Peyer's patch (tissue), 4 donors: ENCODE results near the gene ADIPOR2.

DNA sequence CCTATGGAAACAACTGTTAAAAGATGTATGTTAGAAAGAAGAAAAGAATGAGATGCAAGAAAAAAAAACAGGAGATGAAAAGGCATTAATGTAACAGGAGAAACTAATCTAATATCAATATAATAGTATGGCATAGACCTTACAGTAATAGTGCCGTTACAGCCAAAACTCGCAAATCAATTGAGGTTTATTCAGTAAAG lies 138.7 kb downstream of the ERC1 start:
- PRO-cap = no peak
- RAMPAGE, long total RNA, 4 experiments = no peak in any of the 4 experiments

DNA sequence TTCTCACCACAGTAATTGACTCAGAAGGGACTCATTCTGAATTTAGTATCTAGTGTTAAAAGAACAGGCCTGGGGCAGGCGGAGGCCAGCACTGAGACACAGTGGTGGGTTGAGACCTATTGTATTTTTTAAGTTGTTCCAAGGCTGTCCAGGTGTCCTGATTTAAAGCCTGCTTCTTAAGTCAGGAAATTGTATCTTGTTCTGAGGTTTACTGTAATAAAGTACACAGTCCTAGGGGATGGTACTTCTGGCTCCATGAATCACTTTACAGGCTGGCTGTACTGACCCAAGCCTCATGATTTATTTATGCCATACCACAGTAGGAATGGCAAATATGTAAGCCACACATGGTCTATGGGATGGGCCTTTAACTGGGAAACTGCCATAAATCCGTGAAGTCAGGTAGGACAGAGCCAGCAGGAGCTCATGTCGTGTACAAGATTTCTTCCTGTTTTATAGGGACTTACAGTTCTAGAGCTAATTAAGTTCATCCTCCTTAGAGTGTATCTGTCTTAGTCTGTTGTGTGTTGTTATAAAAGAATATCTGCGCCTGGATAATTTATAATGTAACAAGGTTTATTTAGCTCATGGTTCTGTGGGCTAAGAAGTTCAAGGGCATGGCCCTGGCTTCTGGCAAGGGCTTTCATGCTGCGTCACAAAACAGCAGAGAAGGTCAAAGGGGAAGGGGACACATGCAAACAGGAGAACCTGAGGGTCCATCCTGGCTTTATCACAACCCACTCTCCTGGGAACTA lies 244.0 kb downstream of the FBXL14 start:
- PRO-cap = no peak
- RAMPAGE, long total RNA, 4 experiments = start-site peak on the plus strand in 1 of 4 experiments, centred at position 478 of the sequence, 9 reads per replicate

DNA sequence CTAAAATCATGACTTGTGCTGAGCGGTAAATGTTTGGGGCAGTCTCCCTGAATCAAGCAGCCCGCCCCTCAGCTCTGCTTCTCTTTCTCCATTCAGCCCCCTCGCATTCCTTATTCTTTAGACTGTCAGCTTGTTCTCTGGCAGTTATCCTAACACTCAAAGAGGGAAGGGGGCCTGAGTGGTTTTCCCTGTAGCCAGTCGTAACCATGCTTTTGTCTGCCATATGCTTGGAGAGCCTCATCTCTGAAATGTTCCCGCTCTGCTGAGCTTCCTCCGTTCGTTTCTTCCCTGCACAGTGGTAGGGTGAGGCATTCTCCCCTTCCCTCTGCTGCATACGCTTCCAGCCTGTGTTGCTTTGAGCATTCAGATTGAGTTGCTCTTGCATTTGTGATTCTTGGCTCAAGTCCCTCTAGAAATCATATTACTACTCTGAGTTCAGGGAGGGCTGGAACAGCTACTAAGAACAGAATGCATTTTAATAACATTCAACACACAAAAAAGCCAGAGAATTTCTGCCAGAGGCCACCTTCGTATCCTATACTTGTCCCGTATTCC lies 119.7 kb downstream of the FBXL14 start:
- PRO-cap = no peak
- RAMPAGE, long total RNA, 4 experiments = no peak in any of the 4 experiments

DNA sequence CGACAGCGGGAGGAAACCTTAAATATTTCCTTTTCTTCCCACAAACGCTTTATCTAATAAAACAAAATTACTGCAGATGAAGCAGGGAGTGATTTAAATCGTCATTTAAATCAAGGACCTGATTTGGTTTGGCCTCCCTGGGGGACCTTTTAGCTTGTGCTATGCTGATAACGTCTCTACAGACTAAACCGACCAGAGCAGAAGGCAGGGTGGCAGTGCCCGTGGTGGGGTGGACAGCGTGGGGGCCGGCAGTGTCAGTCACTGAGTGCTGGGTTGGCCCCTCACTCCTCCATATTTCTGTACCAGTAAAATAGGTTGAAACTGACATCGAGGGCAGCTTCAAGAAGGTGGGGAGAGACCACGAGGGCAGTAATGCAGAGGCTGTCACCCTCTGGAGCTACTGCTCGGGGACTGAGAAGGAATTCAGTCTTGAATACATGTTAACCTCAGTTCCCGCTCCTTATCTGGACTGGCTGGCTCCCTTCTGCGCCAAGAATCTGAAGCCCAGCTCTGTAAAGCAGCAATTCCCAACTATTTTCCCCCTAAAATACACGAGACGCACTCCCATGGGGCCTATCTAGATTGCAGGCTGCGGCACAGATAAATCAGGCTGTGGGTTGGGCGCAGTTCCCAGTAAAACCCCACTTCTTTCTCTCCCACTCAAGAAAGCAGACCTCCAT lies 18.2 kb downstream of the FBXL14 start:
- PRO-cap = no peak
- RAMPAGE, long total RNA, 4 experiments = no peak in any of the 4 experiments

DNA sequence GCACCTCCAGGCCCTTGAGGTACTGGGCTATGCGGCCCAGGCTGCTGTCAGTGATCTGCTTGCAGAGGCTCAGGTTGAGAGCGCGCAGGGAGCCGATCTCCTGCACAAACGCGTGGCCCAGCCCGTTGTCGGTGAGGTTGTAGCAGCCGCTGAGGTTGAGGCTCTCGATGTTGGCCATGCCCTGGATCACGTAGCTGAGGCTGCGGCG lies 852 bp downstream of the FBXL14 start:
- PRO-cap = no peak
- RAMPAGE, long total RNA, 4 experiments = no peak in any of the 4 experiments

DNA sequence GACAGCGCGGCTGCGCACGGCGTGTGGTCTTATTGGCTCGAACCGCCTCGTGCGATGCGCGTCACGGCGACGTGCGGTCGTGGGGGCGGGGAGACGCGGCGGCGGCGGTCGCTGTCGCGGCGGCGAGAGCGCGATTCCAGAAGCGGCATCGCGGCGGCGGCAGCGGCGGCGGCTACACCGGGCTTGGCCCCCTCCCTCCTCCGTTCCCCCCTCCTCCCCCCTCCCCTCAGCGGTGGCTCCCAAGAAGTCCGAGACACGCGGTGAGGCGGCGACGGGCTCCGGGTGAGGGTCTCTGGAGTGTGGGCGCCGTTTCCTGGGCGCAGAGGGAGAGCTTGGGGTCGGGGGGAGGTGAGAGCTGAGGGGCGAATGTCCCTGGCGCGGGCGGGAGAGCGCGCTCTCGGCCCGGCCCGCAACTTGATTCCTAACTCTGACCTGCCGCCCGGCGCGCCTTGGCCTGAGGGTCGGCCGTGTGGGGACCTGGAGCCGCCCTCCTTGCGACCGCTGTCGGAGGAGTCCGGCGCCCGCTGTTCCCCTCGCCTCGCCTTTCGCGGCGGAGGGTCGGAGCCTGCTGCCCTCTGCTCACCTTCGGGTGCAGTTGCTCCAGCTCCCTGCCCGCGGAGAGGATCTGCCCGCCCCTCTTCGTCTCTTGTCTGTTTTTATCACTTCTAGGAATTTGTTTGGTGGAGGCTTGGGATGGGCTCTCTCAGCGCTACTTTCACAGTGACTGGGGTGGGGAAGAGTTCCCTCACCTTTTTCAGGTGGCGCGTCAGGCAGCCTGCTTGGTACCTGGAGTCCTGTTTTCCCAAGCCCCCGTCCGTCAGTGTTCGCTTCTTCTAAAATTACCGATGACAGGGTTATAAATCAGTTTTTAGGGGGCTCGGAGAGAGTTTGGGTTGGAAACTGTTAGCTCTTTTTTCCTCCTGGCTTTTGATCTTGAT lies at the start of gene ADIPOR2:
Gene ADIPOR2, plus strand, starts transcription at position 139 of the 938 bp plus-strand sequence.
- PRO-cap = bidirectional peak, plus-strand start at position 139 of the sequence, minus-strand start outside the sequence; unidirectional peak, minus-strand start at position 726 of the sequence
- RAMPAGE, long total RNA, 4 experiments = no peak in any of the 4 experiments

DNA sequence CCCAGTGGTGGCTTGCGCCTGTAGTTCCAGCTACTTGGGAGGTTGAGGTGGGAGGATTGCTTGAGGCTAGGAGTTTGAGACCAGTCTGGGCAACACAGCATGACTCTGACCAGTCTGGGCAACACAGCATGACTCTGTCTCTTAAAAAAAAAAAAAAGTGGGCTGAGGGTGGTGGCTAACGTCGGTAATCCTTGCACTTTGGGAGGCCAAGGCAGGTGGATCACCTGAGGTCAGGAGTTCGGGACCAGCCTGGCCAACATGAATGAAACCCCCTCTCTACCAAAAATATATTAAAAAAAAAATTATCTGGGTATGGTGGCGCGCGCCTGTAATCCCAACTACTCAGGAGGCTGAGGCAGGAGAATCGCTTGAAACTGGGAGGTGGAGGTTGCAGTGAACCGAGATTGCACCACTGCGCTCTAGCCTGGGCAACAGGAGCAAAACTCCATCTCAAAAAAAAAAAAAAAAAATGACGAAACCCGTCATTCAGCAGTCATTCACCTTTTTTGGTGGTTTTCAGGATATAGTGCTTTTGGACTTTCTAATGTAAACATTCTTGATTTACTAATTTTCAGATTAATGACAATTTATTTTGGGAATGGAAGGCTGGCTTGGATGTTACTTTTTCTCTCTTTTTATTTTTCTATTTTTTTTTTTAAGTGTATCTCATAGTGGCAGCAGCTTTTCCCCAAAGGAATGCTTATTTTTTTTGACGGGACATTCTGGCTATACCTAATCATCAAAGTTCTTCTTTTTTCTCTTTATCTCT lies 4.5 kb downstream of the ADIPOR2 start:
- PRO-cap = no peak
- RAMPAGE, long total RNA, 4 experiments = no peak in any of the 4 experiments

GRCh38 chr12:1794354-1794940 lies 25.9 kb upstream of the LRTM2 start:
- PRO-cap = no peak
- RAMPAGE, long total RNA, 4 experiments = no peak in any of the 4 experiments

GRCh38 chr12:1842313-1842817 lies 22.0 kb downstream of the LRTM2 start:
- PRO-cap = no peak
- RAMPAGE, long total RNA, 4 experiments = no peak in any of the 4 experiments

DNA sequence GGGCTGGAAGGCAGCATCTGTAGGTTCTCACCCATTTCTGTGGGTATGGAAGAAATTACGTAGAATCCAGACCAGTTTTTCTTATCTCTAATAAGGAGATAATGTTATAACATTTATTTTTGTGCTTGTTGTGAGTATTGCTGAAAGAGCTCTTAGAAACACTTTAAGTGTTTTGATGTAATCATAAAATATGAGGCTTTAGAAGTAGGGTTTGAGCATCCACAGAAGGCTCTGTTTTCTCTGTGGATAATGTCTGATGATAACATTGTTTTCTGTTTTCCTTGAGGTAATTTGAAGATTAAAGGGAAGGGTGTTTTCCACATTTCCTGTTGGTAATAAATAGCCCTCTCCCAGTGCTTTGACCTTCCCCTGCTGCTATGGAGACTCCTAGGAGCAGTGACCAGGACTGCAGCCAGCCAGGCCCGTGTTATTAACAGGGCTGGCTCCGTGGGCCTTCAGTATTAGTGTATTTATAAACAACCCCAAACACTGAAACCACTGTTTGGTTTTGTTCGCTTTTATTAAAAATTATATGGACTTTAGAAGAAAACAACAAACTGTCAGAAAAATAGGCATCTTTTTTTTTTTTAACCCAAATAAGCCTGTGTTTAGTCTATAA lies 9.6 kb upstream of the DCP1B start:
- PRO-cap = no peak
- RAMPAGE, long total RNA, 4 experiments = no peak in any of the 4 experiments

GRCh38 chr12:2034573-2035359 lies 18.0 kb upstream of the CACNA1C start:
- PRO-cap = unidirectional peak, plus-strand start at chr12:2035156
- RAMPAGE, long total RNA, 4 experiments = no peak in any of the 4 experiments

- PRO-cap = no peak
- RAMPAGE, long total RNA, 4 experiments = start-site peak on the plus strand in 1 of 4 experiments, at chr12:2124551-2124665 at its widest, 8 reads per replicate
Observed at GRCh38 chr12:2124387-2125011, 71.7 kb downstream of the CACNA1C start.

DNA sequence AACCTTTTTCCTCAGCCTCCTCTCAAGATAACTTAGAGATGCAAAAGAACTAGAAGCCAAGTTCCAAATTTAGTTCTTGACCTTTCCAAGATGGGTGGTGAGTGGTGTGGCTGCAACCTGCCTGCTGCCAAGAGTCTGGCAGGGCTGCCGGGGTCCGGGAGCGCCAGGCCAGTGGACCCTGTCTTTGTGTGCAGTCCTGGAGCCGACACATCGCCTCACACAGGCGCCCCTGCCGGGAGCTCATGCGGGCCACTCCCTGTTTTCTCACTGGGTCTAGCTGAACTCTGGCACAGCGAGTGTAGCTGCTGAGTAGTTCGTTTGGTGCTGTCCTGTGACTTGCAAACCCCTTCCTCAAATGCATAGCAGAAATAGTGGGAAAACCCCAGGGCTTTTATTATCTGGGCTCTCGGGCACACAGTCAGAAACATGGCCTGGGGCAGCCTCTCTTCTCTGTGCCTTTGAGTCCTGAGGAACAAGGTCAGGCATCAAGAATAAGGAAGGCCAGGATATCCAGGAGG lies 85.0 kb downstream of the CACNA1C start:
- PRO-cap = unidirectional peak, minus-strand start at position 212 of the sequence
- RAMPAGE, long total RNA, 4 experiments = no peak in any of the 4 experiments

GRCh38 chr12:2156500-2157216 lies 103.9 kb downstream of the CACNA1C start:
- PRO-cap = no peak
- RAMPAGE, long total RNA, 4 experiments = start-site peak on the plus strand in 1 of 4 experiments, at chr12:2156650-2157185 at its widest, 7 reads per replicate

DNA sequence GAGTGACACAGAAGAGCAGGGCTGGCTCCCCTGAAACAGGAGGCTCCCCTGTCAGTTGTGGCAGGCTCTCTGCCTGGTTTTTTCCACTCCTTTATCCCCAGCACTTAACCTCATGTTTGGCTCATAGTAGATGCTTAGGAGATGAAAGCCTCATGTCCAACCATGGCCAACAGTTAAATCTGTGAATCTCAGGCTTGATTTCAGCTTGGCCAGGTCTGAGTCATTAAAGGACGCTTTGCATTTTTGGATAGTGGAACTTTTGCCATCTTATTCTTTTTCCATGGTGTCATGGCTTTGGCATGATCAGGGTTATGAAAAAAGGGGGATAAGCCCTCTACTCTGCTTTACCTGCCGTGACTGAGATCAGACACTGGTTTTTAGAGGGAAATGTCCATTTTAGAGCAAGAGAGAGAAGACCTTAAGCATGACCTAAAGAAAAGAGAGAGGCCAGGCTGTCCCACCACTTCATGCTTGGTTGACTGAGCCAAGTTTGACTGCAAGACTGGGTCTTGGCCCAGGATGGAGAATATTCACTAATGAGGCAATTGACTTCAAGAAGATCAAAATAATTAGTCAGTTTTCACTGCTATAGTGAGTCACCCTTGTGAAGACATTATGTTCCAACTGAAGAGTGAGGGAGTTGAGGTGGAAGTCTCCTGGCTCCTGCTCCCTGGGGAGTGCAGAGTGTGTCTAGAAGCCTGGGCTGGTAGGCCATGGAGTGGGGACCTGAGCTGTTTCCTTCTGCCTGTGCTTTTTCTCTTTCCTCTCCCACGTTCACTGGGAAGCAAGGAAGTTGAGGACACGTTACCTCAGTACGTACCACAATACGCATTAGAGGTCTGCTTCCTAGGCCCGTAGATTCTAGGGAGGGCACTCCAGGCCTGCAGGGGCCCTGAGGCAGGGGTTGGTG lies 117.4 kb downstream of the CACNA1C start:
- PRO-cap = unidirectional peak, plus-strand start at position 682 of the sequence
- RAMPAGE, long total RNA, 4 experiments = no peak in any of the 4 experiments

GRCh38 chr12:2238241-2238715 lies 185.5 kb downstream of the CACNA1C start:
- PRO-cap = no peak
- RAMPAGE, long total RNA, 4 experiments = start-site peak on the plus strand in 1 of 4 experiments, at chr12:2238464-2238554 at its widest, 10 reads per replicate

DNA sequence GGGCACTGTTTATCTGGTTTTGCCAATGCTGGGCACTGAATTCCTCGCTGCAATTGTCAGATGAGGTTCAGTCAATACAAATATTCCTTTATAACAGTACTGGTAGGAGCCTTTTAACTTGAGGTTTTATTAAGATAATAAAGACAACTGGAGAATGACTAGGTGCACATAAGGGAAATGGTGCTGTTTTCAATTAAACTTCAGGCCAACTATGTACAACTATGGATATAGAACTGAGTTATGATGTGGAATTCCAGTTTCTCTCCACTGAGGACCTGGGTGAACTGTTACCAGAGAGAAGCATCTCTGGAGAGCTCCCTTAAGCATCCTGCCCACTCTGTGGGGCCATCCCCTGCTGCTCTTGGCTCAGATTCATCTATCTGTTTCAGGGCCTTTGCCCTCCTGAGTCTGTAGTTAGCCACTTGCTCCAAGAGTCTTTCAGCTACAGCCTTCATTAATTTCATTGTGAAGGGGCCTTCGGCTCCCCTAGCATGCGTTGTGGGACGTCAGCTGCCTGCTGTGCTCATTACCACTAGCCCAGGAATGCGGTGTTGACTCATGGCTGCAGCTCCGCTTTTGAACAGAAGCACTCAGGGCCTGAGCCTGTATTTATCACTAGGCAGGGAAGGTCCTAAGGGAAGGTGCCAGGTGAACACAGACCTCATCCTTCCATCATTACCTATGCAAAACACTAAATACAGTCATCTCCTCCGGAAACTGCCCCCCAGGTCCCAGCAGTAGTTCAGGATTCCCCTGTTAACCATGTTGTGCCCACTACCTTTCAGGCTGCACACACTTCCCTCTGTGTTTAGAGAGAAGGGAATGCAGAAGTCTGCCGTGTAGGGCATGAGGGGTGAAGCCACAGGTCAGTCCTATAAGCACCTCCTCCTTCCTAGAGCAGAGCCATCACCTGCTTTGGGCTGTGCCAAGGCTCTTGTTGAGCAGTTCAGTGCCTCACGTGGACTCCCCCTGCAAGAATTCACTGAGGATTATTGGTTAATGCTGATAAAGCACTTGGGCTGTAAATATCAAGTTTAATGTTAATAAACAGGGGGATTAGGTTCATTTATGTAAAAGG lies 191.3 kb downstream of the CACNA1C start:
- PRO-cap = no peak
- RAMPAGE, long total RNA, 4 experiments = no peak in any of the 4 experiments

DNA sequence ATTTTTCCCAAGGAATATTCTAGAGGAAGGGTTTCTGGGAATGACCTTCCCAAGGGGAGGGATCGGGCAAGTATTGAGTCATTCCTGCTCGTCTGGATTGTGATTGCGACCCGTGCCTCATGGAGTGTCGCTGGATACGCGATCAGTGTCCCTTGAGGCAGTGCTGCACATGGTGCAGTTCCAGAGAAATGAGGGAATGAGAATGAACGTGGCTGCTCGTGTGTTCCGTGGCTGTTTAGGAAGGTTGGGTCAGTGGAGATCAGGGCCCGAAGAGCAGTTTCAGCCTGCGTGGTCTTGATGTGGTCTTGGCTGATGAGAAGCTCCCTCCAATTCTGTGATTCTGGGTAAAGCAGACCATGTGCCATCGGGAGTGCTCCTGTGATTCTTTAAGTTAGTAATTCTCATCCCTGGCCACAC lies 234.4 kb downstream of the CACNA1C start:
- PRO-cap = no peak
- RAMPAGE, long total RNA, 4 experiments = no peak in any of the 4 experiments

DNA sequence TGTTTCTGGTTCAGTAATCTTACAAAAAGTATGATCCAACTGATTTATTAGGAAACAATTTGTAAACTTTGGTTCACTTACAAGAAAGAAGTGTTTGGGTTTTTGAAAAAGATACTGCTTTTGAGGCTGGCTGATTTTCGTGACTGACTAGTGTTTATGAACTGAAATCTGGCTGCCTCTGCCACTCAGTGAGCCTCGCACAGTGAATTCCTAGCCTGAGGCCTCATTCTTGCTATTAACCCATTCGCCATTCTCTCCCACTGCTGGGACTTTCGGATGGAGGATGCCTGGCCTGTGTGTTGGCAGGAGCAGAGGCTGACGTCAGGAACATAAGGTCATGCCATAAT lies 249.2 kb downstream of the CACNA1C start:
- PRO-cap = no peak
- RAMPAGE, long total RNA, 4 experiments = no peak in any of the 4 experiments

- PRO-cap = no peak
- RAMPAGE, long total RNA, 4 experiments = no peak in any of the 4 experiments
Observed at GRCh38 chr12:2457293-2457773, 337.4 kb upstream of the FKBP4 start.